ENCODE measurements around the genes SYNPO and DCTN4.

DNA sequence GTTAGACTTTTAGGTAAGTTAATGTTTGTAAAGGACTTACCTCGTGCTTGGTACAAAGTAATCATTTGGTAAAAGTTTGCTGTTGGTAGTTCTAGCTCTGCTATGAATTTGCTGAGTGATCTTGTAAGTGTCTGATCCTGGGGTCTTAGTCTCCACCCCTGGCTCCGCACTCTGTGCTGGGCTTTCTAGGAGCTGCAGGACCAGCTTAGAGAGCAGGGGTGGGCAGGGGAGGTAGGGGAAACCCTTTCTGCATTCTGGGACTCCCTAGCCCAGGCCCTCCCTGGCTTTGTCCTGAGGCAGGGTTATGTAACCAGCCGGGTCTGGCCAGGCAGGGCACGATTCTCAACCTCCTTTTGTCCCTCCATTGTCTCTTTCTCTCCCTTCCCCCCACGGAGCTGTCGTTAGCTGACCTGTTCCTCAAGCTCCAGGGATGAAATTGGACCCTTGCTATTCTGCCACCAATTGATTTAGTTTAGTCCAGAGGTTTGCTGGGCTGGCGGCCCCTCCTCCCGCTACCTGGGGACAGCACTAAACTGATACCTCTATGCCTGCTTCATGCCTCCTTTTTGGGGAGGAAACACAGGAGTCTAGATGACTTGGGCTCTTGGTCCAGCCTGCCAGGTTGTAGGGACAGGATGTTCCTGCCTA is 9.5 kb upstream of the NDST1 start:
- PRO-cap: no peak

GRCh38 chr5:150514739-150515319 is 6.9 kb downstream of the NDST1 start:
- PRO-cap: no peak

- PRO-cap: no peak
Observed at GRCh38 chr5:150521423-150521880, 13.5 kb downstream of the NDST1 start.

DNA sequence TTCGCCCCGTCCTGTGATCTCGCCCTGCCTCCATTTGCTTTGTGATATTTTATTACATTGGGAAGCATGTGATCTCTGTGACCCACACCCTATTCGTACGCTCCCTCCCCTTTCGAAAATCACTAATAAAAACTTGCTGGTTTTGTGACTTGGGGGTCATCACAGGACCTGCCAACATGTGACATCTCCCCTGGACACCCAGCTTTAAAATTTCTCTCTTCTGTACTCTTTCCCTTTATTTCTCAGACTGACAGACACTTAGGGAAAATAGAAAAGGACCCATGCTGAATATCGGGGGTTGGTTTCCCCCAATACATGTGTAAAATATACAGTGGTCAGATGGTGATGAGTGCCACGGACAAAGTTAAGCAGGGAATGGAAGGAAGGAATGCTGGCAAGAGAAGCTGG is 29.7 kb downstream of the NDST1 start:
- PRO-cap: no peak

GRCh38 chr5:150581989-150582743 is 58.3 kb upstream of the SYNPO start:
- PRO-cap: no peak

GRCh38 chr5:150630189-150630807 is 10.2 kb upstream of the SYNPO start:
- PRO-cap: no peak

DNA sequence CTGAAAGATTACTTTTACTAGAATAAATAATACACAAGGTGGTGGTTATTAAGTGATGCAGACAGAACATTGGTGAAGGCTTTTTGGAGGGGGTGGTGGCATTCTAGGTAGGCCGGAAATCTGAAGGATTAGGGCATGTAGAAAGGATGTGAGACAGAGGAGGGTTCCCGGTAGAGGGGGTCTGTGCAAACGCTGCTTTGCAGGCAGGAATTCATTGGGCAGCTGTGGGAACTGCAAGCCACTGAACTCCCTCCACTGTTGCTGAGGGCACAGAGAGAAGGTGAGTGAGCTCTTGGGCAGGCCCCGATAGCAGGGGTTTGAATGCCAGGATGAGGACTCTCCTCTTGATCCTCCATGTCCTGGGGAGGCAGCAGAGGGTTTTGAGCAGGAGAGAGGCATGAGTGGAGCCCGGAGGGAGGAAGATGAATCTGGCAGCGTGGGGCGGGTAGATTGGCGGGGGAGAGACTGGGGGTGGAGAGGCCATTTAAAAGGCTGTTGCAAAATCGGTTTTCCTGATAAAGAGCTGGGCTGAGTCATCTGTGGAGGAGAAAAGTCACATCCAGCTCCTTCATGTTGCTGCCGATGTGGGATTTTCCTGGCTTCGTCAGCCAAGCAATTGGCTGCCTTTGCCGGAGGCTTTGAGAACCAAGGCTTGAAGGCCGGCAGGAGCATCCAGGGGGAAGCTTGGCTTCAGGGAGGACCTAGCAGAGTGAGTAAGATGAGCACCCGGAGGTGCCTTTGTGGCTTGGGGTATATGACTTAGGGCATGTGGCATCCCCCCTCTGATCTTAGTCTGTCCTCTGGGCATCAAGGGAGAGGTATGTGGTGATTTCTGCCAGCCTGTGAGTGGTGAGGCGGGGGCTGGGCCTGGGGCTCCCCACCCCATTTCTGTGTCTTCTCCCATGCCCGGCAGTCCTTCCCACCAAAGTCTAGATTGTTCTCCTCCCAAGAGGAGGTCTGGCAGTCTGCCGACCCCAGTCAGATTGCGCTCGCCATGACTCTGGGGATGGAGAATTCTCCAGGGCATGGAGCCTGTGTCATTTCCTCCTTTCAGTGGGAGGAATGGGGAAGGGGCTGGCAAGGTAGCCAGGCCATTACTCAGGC is at the start of gene SYNPO:
SYNPO (plus strand) TSS at position 515 of the 1,104 bp plus-strand sequence.
- PRO-cap: unidirectional peak, plus-strand start at position 209 of the sequence; unidirectional peak, minus-strand start at position 921 of the sequence; unidirectional peak, minus-strand start at position 991 of the sequence

- PRO-cap: no peak
Observed at GRCh38 chr5:150651006-150651749, 9.9 kb upstream of the MYOZ3 start.

GRCh38 chr5:150652009-150652339 is 9.1 kb upstream of the MYOZ3 start:
- PRO-cap: no peak

- PRO-cap: no peak
Observed at GRCh38 chr5:150706153-150706806, 5.4 kb upstream of the RBM22 start.

DNA sequence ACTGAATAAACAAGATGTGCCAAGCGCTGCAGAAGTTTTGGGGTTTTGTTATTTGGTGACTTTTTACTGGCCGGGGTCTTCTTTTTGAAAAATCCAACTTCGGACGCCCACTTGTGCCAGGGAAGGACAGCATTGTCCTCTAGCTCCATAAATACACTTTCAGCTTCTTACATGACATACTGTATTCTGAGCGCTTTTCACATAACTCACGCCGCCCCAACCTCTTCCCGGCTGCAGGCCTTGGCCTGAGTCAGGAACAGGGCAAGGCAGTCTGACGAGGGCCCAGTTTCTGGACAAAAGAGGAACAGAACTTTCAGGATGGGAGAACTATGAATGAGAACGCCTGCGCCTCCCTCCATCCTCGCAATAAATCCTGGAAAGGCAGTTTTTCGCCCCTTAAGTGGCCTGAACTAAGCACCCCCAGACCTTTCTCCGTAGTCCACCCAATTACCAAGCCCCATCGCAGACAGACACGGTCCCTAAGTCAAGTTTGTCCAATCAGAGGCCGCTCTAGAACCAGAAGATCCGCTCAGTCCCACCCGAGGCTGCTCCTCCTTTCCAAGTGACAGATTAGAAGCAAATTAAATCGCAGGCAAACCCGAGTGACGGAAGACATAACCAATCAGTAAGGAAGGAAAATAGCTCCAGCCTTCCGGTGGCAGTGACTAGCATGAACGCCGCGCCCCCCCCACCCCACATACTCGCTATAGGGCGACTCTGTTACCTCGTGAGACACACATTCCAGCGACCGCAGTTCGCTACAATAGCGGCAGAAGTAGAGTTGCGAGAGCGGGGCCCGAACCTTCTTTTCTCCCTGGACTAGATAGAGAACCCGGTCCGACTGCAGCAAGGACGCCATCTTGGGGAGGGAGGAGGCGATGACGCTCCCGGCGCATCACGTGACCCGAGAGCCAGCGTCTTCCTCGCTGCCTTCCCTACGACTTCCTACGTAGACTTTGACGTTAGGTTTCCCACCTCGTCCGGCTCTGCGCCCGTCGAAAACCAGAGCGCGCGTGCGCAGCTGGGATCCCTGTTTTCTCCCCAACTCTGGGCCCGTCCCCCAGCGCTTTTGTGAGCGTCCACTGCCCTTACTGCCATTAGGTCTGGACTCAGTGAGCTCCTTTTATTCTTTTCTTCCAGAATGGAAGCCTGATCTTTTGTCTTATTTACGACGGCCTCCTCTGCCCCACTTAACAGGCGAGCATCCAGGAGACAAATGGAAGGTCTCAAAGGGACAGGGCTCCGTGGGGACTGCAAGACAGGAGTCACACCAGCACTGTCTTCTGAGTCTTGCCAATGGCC is at the start of gene DCTN4:
DCTN4 (minus strand) TSS at position 883 of the 1,302 bp plus-strand sequence.
- PRO-cap: unidirectional peak, minus-strand start at position 373 of the sequence; bidirectional peak, plus-strand start at position 1,005 of the sequence, minus-strand start at position 862 of the sequence

GRCh38 chr5:151022590-151023253 is 2.3 kb downstream of the GPX3 start:
- PRO-cap: unidirectional peak, minus-strand start at chr5:151022701

- PRO-cap: no peak
Observed at GRCh38 chr5:151027847-151028280, 7.5 kb downstream of the GPX3 start.

DNA sequence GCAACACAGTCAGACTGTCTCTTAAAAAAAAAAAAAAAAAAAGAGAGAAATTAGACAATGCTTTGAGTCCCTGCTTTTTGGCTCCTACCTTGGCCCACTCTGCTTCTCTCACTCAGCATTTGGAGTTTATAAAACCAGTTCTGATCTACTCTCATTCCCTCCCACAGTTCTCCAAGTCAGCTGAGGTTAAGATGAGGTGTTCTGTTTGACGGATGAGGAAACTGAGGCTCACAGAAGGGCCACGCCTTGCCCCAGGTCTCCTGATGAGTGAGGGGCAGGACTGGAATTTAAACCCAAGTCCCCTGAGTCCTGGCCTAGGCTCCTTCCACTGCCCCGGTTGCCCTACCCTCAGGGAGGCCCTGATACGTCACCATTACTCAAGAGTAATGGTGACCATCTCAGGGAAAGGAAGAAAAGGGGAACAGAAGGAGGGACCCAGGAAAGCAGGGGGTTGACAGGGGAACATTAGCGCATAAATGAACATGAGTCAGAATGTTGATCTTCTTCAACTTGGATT is 9.1 kb downstream of the GPX3 start:
- PRO-cap: no peak

DNA sequence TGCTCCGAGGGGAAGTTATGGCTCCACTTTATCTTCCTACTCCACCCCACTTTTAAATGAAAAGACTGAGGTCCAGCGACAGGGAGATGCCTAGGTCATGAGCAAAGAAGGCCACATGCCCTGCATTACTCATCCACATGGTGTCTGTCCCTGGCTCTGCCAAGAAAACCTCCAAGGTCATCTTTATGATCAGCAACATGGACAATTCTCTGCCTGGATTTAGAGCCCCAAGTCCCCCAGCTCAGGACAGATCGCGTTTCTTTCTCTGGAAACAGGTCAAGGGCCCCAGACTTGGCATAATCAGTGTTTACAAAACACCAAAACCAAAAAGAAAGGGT is 17.4 kb downstream of the GPX3 start:
- PRO-cap: no peak

DNA sequence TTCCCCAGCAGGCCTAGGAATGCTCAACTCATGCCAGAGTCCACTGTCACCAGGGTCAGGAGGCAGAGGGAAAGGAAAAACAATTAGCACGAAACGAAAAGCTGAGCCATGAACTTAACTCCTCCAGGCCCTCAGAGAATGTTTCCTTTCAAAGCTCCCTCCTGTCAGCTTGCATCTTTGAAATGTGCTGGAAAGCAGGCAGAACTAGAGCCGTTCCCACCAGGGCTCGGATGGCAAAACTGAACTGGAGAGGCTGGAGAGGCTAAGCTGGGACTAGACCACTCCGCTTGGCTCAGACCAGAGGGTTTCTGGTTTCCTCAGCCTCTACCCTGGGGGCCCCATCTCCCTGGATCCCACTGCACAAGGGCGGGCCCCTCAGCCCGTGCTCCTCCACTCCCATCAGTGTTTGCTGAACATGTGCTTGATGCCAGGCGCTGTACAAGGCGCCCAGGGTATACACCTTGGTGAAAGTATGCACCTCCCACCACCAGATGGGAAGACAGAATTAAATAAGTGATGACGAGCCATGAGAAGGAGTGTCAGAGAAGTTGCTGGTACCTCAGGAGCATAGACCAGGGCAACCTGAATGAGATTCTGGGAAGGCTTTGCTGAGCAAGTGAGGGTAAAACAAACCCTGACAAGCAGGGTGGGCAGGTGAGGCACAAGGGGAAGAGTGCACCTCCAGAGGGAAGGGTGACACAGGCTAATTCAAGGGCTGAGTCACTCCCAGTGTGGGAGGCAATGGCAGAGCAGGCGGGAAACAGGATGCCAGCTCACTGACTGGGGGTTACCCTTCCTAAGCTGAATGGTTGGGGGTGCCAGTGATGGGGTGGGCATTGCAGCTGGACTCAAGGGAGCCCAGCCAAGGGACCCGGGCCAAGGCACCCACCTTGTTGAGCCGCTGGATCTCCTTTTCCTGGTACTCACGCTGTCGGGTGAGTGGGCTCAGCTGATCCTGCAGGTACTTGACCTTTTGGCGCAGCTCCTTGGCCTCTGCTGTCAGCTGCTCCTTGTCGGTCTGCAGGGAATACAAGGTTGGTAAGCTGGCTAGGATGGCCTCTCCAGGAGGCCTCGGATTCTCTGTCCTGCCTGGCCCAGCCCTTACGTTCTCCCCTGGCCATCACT is 18.2 kb downstream of the GPX3 start:
- PRO-cap: no peak

- PRO-cap: no peak
Observed at GRCh38 chr5:151158051-151158772, 633 bp upstream of the ANXA6 start.

DNA sequence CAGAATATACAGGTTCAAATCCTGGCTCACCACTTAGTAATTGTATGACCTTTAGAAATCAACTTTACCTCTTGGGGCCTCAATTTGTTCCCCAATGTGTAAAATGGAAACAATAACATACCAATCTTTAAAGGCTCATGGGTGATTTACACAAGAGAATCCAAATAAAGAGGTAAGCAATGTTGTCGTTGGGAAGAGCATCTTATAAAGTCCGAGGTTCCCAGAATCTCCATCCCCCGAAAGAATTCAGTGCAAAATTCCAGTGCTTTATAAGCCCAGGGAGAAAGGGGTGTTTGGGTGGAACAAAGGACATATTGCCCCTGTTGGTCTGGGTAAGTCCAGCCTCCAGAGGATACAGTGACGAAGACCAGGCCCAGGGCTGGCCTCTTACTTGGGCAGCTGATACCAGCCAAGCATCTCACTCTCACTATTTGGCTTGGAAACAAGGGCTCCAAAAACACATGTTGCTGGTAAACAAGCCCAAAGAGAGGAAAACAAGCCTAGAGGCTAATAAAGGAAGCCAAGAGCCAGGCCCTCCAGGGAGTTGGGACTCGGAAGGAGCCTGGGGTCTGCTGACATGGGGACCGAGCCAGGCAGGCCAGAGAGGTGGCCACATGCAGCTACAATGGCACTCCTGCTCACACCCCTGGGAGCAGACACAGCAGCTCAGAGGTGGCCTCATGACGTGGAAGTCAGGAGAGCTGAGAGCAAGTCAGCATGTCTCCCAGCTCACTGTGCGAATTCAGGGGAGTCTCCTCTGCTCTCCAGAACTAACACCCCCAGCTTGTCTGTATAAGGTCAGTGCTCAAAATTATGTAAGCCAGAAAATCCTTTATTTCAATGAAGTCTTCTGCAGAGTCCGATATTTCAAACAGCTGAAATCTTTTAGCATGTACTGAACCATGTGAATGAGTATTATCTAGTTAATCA is 5.8 kb downstream of the SPARC start:
- PRO-cap: no peak

DNA sequence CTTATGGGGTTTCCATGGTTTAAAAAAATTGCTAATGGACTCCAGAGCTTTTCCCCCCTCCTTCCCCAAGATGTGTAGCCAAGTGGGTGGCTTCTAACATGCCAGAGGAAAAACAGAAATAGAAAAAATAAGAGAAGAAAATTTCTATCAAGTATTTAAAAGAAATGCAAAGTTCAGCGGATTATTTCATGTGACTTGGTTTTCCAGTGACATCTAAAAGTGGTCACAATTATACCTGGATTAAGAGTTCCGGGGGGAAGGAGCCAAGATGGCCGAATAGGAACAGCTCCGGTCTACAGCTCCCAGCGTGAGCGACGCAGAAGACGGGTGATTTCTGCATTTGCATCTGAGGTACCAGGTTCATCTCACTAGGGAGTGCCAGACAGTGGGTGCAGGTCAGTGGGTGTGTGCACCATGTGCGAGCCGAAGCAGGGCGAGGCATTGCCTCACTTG is 165.4 kb upstream of the GRIA1 start:
- PRO-cap: no peak

DNA sequence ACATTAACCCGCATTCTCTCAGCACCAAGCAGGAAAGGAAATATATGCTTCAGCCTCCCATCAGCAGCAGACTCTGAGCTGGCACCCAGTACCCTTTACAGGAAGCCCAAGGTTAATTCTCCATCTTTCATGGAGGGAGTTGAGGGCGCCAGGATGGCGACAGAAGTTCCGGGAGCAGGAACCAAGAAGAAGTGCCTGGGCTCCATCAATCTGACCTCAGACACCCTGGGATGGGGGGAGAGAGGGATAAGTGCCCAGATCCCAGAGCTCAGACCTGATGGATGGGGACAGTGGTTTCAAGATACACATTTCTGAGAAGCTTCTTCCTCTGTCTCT is 192.4 kb downstream of the GRIA1 start:
- PRO-cap: no peak

All from parotid gland (tissue), 1 donor.